ENCODE data around the gene LONRF2.

GRCh38 chr2:98582195-98583020 is 25.9 kb downstream of the COA5 start:
- PRO-cap: no peak

- PRO-cap: no peak
Observed at GRCh38 chr2:98612861-98613184, 4.4 kb downstream of the UNC50 start.

DNA sequence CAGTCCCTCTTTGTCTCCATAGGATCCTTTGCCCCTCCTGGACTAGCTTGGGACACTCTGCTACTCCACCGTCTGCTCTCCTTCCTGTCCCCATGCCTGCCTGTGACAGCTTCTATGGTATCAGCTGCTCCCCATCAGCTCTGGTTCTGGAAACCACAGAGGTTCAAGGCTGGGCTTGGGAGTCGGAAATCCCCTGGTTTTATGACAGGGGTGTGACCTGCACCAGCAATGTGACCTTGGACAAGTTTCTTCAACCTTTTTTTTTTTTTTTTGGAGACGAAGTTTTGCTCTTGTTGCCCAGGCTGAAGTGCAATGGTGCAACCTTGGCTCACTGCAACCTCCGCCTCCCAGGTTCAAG is 35.3 kb upstream of the MGAT4A start:
- PRO-cap: no peak

DNA sequence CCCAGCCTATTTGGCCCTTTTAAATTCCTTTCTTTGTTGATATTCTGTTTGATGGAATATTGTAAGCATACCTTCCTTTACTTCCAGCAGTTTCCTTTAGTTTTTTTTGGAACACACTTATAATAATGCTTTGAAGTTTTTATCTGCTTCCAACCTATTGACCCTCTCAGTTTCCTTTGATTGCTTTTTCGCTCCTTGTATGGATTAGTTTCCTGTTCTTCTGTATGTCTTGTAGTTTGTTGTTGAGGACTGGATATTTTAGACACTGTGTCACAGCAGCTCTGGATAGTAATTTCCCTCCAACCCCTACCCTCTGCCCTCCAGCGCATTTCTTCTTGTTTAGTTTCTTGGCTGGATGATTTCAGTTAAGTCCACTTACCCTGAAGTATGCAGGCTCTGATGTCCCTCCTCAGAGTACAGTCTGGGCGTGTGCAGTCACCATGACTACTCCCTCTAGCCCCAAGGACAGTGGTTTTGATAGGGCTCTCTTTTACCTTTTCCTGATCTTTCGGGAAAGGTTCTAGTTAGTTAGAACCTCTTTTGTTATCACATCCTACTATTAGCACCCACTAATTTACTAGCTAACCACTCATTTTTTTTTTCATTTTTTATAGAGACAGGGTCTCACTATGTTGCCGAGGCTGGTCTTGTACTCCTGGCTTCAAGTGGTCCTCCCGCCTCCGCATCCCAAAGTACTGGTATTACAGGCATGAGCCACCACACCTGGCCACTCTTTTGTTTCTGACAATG is 16.2 kb upstream of the LYG1 start:
- PRO-cap: no peak

GRCh38 chr2:99593298-99593843 is 103.6 kb upstream of the REV1 start:
- PRO-cap: no peak

DNA sequence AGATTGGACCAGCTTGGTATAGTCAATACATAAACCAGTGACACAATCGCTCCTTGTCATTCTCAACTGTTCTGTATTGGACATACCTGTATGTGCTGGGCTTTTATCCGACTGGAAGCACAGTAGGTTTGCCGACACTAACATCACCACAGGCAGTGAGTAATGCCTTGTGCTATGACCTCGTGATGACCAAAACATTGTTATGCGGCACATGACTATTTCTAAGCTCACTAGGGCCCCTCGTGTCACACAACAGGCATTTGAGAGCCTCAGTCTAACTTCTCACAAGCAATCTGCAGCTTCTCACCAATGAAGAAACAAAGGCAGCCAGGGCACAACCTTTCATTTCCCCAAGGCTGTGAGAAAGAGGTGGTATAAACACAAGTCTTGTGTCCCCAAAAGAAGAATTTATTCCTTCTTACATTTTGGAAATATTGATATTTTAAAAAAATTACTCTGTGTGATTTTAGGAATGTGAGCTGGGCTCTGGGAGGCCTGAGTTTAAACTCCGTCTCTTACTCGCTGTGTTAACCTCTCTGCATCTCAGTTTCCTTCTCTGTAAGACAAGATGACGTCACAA is 320.7 kb downstream of the AFF3 start:
- PRO-cap: no peak

DNA sequence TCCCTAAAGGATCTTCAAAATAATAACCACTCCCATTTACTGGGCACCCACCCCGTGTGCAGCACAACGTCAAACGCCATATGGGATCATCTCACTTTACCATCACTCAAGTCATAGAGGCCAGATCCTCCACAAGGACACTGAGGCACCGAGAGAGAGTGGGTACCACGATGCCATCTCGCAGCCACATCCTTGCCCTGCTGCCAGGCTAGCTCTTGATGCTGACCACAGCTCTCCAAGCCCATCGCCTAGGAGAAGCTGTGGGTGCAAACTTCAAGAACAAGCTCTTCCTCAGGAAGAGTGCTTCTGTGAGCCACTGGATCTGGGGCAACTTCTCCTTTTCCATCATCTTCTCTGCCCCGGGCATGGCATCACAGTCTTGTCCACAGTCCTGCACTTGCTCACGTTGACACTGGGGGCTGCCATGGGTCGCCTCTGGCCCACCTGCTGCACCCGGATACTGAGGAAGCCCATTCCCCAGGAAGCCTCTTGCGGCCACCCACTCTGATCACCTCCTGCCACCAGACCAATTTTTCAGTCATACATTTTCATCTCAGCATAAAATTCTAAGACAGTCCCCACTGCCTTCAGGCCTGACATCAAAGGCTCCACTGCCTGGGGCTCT is 244.1 kb downstream of the AFF3 start:
- PRO-cap: no peak

DNA sequence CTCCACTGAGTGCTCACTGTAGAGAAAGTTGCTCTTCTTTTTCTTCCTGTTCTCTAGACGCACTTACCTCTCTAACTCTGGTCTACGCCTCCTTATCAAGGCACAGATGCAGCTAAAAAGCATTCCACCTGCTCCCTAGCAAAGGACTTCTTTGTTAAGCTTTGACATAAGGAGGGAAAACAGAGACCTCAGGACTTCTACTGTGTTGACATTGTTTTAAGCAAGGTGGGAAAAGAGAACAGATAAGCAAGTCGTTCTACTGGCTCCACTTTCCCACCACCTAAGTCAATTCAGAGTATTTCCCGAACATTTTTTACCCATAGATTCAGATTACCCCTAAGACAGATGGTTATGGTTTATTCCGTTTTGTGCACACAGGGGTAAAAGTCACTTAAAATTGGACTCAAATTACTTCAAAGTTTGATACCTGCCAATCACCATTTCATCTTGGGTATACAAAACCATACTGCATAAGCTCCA is 169.2 kb downstream of the AFF3 start:
- PRO-cap: no peak

- PRO-cap: no peak
Observed at GRCh38 chr2:100067613-100068278, 74.6 kb downstream of the AFF3 start.

- PRO-cap: no peak
Observed at GRCh38 chr2:100141845-100142166, 584 bp downstream of the AFF3 start.

GRCh38 chr2:100196972-100197504 is 54.6 kb upstream of the AFF3 start:
- PRO-cap: no peak

DNA sequence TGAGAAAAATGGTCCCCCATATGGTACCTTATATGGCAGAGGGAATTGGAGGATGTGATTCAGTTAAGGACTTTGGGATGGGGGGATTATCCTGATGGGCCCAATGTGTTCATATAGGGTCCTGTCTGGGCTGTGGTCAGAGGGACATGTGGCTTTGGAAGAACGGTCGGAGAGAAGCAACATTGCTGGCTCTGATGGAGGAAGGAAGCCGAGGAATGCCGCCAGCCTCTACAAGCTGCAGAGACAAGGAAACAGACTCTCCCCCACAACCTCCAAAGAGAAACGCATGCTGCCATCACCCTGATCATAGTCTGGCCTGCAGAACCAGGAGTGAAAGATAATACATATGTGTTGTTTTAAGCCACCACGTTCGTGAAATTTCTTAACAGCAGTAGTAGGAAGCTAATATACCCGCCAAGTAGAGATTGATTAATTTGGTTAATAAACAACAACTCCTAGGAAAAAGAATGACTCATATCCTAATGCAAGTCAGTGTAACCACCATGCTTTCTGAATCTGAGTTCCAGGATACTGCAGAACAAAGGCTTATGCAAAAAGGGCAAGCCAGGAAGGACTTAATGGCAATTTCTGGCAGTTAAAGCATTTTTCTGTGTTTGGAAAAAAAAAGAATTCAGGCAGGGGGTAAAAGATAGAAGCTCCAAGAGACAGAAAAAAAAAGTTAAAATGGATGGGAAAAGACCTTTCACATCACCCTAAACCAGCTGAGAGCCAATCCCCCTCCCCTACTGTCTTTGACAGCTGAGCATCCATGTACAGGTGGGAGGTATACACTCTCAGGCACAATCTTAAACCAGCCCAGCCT is 36.6 kb downstream of the LONRF2 start:
- PRO-cap: no peak

DNA sequence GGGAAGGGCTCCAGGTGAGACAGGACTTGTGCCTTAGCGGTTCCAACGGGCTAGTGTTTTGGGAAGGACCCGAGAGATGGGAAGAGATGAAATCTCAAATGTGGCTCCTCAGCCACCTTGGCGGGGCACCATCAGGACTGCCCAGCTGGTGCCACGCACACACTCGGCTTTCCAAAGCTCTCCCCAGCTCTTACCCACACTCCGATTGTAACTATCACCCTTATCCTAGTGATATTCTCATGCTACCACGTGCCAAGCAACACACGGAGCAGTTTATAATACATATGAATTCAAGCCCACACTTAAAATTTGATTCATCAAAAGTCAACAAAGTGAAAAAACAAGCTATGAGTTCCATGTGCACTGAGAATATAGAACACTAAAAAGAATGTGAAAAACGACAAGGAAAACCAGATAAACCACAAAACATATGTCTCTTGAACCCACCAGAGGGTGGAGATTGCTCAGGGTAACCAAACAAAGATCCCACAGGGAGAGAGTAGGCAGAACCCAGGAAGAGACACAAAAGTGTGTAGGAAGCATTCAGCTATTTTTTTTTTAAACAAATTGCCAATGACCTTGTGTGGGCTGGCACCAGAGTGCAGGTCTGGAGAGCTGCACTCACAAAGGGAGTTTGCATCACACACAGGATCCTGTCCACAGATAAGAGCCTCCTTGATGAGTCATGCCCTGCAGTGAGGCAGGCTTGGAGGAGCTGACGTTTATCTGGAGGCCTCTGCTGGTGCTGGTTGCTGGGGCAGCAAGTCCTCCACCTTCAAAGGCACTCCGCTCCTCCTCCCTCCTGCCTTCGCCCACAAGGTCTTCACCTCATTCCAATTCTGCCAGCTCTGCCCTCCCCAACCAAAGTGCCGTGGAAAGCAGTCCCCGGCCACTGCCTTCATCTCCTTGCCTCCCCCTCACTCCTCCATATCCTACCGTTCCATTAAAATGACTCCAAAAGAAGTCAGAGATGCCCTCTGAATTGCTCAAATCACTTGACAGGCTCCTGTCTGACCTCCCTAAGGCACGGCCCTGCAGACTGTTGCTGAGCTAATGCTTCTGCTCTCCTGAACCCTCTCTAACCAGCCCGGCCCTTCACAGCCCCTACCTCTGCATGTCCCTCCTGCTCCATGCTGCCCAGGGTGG is 31.3 kb downstream of the LONRF2 start:
- PRO-cap: no peak

- PRO-cap: no peak
Observed at GRCh38 chr2:100291774-100292705, 30.3 kb downstream of the LONRF2 start.

DNA sequence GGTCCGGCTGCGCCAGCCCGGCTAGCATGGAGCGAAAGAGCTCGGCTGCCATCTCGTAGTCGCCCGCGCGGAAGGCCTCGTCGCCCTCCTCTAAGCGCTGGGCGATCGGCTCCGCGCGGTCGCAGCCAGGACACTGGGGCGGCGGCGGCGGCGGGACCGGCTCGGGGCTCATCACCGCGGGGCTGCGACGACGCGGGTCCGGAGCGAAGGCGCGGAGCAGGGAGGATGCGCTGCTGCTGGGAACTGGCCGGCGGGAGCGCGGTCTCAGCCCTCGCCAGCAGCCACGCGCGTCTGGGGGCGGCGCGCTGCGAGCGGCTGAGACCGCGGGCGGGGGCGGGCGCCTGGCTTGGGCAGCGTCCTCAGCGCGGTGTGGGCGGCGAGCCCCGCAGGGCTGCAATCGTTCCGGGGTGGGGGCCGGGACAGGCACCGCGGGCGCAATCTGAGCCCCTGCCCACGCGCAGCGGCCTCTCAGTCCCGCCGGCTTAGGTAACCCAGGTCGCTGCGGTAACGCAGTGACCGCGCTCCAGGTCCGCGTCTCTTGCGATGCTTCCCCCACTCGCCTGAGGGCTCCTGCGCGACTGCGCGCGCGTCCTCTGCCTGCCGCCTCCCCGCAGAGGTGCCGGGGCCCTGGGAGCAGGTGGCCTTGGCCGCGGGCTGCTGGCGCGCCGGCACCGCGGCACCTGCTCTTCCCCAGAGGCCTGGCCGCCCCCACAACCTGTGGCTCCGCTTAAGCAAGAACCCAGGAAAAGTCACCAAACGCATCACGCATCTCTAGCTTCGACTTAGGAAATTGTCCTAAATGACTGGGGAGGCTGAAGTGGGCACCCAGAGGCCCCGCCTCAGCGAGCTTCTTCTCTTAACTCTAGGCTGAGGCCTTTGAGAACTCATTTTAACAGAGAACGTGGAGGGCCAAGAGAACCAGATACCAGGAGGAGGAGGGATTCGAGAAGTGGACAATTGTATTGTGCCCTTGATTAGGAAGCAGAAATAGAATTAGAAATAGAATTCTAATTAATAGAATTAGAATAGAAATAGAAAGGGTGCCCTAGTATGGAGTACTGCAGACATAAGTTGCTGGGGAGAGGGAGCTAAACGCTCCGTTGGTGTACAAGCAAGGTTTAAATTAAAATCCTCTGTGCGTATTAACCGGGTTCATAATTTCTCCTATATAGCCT is at the start of gene LONRF2:
Gene LONRF2, minus strand, starts transcription at position 580 of the 1,175 bp plus-strand sequence.
- PRO-cap: unidirectional peak, minus-strand start at position 245 of the sequence; unidirectional peak, minus-strand start at position 293 of the sequence

- PRO-cap: no peak
Observed at GRCh38 chr2:100606254-100606948, 43.6 kb downstream of the PDCL3 start.

- PRO-cap: no peak
Observed at GRCh38 chr2:100871785-100872390, 51.9 kb downstream of the NPAS2 start.

DNA sequence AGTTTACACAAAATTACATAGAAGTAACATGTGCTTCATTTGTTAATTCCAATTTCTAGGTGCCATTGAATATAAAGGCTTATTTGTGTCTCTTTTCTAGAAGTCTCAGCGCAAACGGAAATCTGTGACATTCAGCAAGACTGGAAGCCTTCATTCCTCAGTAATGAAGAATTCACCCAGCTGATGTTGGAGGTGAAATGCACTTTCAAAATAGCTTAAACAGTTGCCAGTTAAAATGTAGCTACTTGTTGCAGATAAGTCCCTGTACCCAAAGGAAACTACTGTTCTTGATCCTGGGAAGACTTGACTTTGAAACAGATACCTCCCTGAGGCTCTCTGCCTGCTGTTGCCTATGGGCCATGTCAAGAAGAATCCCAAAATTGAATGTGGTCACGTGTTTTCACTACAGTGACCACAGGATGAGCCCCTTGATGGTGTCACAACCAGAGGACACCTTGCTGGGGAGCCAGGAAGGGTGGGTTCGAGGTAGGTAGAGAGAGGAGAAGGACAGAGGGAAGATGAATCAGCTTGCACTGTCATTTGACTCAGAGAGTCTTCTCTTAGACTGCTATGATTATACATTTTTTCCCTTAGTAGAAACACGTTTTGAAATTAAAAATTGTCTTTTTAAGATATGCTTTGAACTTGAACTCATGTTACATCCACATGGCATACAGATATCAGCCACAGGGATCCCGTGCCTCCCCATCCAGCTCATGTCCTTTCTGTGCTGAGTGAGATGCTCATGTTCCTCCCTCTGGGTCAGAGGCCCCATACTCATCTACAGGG is 69.1 kb upstream of the RPL31 start:
- PRO-cap: no peak

- PRO-cap: no peak
Observed at GRCh38 chr2:101152322-101153119, 1.3 kb upstream of the TBC1D8 start.

GRCh38 chr2:101180057-101180468 is 28.9 kb upstream of the TBC1D8 start:
- PRO-cap: no peak